ENCODE measurements around the genes CCDC116, VPREB1, GGTLC2, IGLL5 and GNAZ.

DNA sequence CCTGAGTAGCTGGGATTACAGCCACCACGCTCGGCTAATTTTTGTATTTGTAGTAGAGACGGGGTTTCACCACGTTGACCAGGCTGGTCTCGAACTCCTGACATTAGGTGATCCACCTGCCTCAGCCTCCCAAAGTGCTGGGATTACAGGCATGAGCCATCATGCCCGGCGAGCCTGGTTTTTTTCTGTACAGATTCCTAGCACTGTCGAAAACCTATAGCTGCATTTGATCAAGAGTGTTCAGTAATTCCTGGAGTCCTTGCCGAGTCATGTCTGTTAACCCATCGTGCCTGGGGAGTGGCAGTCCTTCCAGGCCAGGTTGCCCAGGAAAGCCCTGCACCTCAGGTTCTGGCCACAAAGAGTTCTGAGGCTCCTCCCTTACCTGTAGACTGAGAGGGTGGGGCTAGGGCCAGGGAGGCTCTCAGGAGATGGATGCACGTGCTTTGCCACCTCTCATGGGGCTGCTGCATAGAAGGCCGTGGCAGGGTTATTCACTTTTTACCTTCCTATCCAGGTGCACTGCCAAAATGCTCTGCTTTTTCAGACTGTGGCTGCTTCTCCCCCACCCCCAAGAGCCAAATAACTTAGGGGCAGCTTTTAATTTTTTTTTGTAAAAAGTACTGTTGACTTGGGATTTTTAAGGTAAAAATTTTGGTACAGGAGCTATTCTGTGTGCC, 16.9 kb downstream of the YDJC start:
- PRO-cap, result no peak

DNA sequence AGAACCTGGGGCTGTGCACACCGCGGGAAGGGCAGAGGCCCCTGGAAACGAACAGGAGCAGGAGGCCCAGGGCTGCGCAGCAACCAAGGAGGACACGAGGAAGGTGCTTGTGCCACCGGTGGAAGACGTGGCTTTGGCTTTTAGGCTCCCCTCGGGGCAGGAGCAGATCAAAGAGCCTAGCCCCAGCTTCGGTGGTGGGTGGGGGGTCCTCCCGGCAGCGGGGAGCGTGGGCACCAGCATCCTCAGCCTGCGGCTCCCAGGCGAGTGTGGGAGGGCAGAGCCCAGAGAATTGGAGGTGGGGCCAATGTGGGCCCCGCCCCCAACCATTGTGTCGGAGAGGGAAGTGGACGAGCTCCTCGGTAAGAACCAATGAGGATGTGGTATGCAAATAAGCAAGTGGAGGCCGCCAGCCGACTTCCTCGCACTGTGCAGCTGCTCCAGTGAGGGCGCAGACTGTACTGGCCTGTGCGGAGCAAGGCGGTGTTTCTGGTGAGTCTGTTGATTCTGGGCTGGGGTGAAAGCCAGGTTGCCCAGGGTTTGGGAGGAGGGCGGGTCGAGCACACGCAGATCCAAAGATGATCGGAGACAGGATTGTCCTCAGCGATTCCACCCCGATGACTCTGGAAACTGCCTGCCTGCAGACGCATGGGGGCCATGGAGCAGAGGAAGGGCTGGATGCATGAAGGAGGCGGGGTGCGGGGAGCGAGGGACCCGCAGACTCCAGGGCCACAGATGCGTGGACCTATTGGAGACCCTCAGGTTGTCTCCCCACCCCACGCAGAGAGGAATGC, at the start of gene CCDC116:
Gene CCDC116, plus strand, starts transcription at position 422 of the 791 bp plus-strand sequence.
- PRO-cap, result no peak

GRCh38 chr22:21763692-21764063, 28.1 kb upstream of the YPEL1 start:
- PRO-cap, result no peak

GRCh38 chr22:21779463-21780602, 44.2 kb upstream of the YPEL1 start:
- PRO-cap, result no peak

- PRO-cap, result no peak
These were observed 61.5 kb downstream of the MAPK1 start for GRCh38 chr22:21805717-21806584.

- PRO-cap, result no peak
These were observed 31.2 kb downstream of the MAPK1 start for GRCh38 chr22:21836205-21836643.

- PRO-cap, result no peak
These were observed 691 bp downstream of the PPM1F start for GRCh38 chr22:21951678-21952636.

DNA sequence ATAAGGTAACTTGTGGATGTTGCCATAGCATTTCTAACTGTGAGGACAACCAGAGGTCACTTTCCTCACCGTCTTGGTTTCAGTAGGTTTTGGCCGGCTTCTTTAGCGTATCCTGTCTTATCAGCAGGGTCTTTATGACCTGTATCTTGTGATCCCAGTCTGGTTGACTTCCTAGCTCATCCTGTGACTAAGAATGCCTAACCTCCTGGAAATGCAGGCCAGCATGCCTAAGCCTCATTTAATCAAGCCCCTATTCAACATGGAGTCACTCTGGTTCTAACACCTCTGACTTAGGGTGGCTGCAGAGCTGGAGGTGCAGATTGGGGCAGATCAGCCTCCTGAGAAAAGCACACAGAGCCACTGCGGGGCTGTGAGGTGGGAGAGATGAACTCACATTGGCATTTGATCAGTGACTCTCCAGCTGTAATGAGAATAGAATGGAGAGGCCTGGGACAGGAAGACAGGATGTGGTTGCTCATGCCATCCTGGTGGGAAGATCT, 41.1 kb upstream of the TOP3B start:
- PRO-cap, result no peak

DNA sequence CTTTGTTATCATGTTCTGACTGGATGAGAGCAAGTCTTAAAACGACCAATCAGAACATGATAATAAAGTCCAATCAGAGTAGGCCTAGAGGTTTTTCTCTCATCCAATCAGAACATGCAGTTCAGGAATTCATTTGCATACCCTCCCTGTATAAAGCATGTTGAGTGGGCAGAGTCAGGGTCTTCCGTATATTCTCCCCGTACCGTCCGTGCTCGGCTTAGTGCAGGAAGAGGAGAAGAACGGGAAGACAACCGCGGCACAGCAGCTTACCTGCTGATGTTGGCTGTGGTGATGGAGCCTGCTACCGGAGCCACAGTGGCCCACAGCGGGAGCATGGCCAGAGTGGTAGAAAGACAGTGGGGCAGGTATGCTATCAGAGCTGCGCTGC, 120.8 kb upstream of the VPREB1 start:
- PRO-cap, result no peak

GRCh38 chr22:22244446-22244994, at the start of gene VPREB1:
VPREB1 (plus strand) TSS chr22:22244786.
- PRO-cap, result no peak

GRCh38 chr22:22348370-22348658, 103.7 kb downstream of the VPREB1 start:
- PRO-cap, result no peak

- PRO-cap, result no peak
These were observed 98.4 kb downstream of the ZNF280B start for GRCh38 chr22:22409960-22410643.

DNA sequence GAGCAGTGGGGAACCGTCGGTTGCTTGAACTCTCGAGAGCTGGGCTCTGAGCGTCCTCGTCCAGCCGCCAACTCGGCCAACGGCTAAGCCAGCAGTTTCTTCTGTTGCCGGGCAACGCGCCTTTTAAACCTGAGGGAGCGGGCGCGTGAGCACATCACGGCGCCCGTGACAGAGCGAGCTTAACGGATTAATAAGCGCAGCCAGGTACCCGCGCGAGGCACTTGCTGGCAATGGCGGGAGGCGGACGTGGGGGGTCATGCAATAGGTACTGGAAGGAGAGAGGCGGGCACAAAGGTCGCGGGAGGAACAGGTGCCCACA, at the start of gene GGTLC2:
Gene GGTLC2, plus strand, starts transcription at position 171 of the 319 bp plus-strand sequence.
- PRO-cap, result no peak

GRCh38 chr22:22753420-22753928, 109.1 kb downstream of the GGTLC2 start:
- PRO-cap, result no peak

DNA sequence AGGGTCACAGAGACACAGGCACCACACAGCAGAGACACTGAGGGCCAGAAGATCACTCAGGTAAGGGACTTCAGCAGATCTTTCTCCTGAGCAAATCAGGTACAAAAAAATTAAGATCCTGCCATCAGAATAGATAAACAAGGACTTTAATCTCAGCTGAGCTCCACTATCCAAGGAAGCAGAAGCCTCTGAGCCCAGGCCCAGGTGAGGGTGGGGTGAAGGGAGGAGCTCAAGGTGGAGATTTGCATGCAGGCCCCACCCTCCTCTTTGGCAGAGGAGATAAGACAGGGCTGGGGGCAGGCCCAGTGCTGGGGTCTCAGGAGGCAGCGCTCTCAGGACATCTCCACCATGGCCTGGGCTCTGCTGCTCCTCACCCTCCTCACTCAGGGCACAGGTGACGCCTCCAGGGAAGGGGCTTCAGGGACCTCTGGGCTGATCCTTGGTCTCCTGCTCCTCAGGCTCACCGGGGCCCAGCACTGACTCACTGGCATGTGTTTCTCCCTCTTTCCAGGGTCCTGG, 114.0 kb downstream of the GGTLC2 start:
- PRO-cap, result no peak

GRCh38 chr22:22792136-22792607, 95.4 kb upstream of the IGLL5 start:
- PRO-cap, result no peak

- PRO-cap, result no peak
These were observed 68.9 kb upstream of the IGLL5 start for GRCh38 chr22:22818584-22819257.

GRCh38 chr22:22887488-22888276, at the start of gene IGLL5:
IGLL5 (plus strand) TSS chr22:22887816.
- PRO-cap, result no peak

GRCh38 chr22:23067789-23068049, 2.6 kb upstream of the GNAZ start:
- PRO-cap, result no peak

GRCh38 chr22:23069516-23070686, at the start of gene GNAZ:
GNAZ (plus strand) TSS chr22:23070519.
- PRO-cap, result unidirectional peak, plus-strand start at chr22:23070325